Metanephros (tissue), 2 donors: ENCODE measurements around a stretch of chr2.

GRCh38 chr2:130351444-130352074, 4.3 kb upstream of the PTPN18 start:
- RAMPAGE, long total RNA = no peak

DNA sequence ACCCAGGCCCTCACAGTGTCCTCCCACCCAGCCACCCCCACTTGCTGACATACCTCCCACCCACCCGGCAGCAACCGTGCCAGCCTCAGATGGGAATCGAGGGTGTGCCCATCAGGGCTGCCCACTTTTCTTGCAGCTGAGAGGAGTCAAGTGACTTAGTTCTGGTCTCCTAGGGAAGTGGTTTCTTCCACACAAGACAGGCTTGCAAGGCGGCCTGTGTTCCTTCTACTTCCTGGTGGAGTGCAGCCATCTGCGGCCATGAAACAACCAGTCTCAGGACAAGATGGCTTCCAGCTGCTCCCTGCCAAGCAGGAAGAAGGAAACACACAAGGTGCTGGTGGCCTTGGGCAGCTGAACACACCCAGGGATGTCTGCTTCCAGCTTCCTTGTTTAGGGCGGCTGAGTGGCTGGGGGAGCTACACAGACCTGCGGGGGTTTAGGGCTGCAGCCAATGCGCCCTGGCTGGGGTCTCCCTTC, 34.6 kb downstream of the PTPN18 start:
- RAMPAGE, long total RNA = no peak

- RAMPAGE, long total RNA = no peak
Measured at GRCh38 chr2:130836157-130836656, 507 bp upstream of the ARHGEF4 start.

- RAMPAGE, long total RNA = no peak
Measured at GRCh38 chr2:130864731-130865433, 28.2 kb downstream of the ARHGEF4 start.

DNA sequence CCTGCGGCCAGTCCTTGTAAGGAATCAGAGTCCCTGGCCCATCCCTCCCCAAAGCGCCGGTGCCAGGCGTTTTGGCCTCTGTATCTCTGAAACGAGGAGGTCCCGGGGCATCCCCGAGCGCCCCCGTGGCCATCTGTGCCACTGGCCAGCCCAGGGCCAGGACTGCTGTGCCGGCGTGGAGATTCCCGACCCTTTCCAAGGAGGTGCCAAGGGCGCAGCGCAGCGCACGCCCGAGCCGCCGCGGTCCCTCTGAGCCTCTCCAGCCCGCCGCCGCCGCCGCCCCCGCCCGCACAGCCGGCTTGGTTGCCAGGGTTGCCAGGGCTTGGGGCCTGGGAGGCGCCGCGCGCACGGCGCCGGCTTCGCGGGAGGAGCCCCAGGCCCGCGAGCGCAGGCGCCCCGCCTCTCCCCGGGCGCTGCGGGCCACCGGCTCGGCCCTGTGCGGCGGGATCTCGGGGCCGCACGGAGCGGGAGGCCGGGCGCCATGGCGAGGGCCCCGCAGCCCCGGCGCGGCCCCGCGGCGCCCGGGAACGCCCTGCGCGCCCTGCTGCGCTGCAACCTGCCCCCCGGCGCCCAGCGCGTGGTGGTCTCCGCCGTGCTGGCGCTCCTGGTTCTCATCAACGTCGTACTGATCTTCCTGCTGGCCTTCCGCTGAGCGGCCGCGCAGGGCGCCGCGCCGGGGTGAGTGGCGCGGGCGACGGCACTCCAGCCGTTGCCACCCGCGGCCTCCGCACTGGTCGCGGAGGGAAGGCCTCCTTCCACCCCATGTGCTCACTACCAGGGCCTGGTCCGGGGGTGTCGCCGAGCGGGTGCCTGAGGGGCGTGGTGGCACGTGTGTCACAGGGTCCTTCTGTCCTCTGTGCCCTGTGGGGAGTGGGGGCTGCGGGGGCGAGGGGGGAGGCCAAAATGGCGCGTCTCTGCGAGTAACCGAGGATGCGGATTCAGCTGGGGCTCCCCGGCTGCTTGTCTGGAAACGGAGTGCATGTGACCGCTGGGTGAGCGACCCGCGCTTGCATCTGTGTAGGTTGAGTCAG, 58.3 kb downstream of the FAM168B start:
- RAMPAGE, long total RNA = no peak

DNA sequence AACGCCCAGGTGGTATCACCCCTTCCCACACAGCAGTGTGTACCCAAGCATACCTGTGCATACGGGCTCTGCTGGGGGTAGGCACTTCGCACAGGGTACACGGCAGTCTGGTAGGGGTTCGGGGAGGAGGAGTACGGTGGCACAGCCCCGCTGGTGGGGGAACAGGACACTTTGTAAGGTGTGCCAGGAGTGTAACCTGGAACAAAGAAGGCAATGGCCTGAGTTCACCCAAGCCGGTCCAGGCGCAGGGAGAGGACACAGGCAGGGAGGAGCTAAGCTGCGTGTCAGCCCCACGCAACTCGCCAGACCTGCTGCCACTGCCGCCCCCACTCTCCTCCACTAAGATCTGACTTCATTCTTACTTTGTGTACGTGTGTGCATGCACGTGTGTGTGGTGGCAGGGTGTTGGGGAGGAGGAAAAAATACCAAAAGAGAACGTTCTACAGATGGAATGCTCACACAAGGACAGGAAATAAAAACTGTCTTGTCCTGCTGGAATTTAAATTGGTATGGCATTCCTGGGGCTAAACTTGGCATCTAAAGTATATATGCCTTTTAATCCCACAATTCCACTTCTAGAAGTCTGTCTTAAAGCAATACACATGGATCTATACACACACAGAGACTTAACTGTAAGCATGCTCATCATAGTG, 37.6 kb downstream of the FAM168B start:
- RAMPAGE, long total RNA = no peak

- RAMPAGE, long total RNA = no peak
Measured at GRCh38 chr2:131235618-131236568, 26.6 kb downstream of the POTEE start.

DNA sequence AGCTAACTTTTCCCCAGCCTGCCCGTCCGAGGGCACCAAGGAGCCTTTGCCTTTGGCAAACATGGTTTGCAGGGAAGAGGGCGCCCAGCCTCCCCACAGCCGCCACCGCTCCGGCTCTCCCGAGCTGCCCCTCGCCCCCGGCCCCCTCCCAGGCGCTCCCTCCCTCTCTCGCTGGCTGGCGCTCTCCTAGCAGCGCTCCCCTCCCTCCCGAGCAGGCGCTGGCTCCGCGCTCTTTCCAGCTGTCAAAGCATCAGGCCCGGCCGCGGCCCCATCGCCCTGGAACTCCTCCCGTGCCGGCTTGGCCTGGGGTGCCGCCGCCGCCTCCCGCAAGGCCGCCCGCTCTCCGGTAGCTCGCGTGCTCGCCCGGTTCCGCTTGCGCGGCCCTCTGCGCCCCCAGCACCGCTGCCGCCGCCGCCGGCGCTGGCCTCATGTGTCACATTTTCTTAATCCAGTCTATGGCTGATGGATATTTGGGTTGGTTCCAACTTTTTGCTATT, 10.7 kb downstream of the RAB6D start:
- RAMPAGE, long total RNA = no peak

DNA sequence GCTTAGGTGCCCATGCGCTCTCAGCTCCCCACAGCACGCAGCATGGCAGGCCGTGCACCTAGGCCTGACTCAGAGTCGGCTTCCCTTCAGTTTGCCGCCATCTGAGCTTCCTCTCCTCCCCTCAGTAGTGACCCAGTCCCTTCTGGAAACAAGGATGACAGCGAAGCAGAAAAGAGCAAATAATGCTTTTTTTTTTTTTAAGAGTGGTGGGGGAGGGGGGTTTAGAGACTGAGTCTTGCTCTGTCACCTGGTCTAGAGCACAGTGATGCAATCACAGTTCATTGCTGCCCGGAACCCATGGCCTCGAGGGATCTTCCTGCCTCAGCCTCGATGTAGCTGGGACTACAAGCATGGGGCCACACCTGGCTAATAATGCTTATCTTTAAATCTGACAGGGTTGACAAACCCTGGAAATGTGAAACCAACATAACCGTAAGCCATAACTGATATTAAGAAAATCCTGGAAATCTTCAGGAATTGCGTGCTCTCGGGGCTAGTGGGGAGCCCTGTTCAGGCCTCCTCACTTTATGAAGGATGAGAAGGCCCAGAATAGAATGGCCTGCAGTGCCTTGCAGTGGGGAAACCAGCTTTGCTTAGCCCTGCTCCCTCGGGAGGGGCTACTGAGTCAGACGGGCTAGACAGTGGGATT, 5.7 kb downstream of the MZT2A start:
- RAMPAGE, long total RNA = no peak

DNA sequence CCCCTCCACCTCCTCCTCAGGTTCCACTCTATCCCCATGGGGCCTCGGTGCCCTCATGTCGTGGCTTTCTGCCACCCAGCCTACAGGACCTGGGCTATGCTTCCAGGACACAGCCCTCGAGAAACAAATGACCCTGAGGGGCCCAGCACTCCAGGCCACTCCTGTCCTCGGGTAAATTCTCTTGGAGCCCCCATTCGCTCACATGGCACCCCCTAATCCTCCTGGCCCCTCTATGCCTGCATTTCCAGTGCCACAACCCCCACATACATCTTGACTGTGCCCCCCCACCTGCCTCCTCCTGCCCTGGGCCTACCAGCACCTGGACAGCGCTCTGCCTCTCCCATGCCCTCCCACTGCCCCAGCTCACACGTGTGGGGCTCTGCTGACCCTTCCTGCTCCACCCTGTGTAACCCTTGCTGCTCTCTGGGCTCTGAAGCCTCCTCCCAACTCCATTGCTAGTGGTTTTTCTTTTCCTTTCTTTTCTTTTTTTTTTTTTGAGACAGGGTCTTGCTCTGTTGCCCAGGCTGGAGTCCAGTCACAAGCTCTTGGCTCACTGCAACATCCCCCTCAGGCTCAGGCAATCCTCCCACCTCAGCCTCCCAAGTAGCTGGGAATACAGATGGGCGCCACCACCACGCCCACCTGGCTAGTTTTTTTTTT, 3.3 kb downstream of the MZT2A start:
- RAMPAGE, long total RNA = no peak

- RAMPAGE, long total RNA = no peak
Measured at GRCh38 chr2:131518329-131519002, 9.2 kb upstream of the CCDC74A start.

DNA sequence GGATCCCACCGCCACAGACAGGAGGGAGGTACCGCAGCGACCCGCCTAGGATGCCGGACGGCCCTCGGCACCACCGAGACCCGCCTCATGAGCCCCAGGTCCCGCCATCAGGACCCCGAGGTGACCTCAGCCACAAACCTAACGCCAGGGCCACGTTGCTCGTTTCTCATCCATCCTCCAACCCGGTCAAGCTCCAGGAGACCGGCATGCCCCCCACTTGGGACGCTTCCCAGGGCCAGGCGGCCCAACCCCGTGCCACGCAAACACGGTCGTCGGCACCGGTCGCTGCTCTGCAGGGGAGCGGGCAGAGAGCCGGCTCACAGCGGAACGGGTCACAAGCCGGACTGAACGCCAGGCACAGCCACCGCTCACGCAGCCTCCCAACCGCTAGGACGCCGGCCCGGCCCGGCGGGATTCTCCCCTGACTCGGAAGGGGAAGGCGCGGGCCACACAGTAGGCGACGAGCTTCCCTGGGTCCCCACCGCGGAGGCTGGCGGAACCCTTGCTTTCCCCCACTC, 95.3 kb upstream of the ANKRD30BL start:
- RAMPAGE, long total RNA = no peak

DNA sequence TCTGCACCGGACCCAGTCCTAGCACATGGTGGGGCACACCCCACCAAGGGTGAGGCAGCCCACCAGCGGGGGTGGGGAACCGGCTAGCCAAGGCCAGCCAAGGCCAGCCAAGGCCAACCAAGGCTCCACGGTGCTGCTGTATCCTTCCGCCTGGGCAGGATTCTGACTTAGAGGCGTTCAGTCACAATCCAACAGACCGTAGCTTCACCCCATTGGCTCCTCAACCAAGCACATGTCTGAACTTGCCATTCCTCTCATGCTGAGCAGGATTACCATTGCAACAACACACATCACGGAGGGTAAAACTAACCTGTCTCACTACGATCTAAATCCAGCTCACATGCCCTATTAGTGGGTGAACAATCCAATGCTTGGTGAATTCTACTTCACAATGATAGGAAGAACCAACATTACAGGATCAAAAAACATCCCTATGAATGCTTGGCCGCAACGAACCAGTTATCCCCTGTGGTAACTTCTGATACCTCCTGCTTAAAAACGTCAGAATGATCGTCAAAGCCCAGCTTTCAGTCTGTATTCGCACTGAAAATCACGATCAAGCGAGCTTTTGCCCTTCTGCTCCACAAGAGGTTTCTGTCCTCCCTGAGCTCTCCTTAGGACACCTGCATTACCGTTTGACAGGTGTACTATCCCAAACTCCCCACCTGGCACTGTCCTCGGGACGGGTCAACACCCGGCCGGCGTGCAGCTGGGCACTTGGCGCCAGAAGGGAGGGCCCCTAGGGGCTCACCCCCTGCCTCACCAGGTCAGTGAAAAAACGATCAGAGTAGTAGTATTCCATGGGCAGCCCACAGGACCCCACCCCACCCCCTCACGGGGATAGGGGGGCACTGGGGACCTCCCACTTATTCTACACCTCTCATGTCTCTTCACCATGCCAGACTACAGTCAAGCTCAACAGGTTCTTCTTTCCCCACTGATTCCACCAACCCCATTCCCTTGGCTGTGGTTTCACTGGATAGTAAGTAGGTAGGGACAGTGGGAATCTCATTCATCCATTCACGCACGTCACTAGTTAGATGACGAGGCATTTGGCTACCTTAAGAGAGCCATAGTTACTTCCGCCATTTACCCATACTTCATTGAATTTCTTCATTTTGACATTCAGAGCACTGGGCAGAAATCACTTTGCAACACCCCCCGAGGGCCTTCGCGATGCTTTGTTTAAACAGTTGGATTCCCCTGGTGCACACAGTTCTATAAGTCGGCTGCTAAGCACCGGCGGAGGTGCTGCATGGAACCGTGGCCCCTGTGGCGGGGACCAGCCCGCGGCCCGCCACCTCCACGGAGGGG, 117.5 kb upstream of the ANKRD30BL start:
- RAMPAGE, long total RNA = no peak

DNA sequence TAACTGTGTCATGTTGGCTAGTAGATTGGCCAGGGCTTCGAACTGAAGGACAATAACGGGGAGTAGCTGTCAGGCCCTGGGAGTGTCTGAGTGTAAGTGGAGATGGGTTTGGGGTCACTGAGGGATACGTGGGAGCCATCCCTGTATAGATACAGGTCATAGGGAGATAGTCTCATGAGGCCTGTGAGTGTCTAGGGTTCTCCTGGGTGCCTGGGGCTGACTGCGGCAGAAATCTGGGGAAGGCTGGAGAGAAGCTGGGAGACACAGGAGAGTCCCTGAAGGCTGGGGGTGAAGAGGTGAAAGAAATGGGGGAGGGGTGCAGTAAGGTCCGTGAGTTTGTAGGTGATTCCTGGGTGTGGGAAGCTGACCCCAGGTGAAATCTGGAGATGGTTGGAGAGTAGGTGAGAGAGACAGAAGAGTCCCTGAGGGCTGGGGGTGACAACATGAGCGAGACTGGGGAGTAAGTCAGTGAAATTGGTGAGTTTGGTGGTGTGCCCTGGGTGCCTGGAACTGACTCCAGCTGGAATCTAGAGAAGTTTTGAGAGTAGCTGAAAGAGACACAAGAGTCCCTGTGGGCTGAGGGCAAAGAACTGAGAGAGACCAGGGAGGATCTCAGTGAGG, 124.7 kb upstream of the ANKRD30BL start:
- RAMPAGE, long total RNA = no peak

DNA sequence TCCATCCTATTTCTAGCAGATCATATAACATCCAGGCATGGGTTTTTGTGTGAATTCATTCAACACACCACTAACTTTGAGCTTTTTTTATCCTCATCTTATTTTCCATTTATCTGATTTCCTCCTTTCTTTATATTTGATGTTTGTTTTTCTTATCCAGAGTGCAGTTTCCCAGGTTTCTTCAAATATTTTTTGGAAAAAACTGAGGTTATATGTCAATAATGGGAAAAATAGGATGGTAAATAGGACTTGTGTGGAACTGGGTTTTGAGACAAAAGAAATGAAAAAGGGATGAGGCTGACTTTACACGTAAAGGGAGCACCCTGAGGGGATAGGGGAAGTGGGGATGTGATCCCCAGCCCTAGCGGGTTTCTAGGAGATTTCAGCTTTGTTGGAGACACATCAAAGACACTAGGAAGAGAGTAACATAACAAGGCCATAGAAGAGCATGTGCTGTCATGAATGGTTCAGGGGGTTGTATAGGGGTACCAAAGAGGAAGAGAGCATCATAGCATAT, 78.1 kb downstream of the GPR39 start:
- RAMPAGE, long total RNA = no peak

- RAMPAGE, long total RNA = no peak
Measured at GRCh38 chr2:132645124-132645606, 24.8 kb downstream of the LYPD1 start.

GRCh38 chr2:132734107-132734545, 64.1 kb upstream of the LYPD1 start:
- RAMPAGE, long total RNA = no peak

DNA sequence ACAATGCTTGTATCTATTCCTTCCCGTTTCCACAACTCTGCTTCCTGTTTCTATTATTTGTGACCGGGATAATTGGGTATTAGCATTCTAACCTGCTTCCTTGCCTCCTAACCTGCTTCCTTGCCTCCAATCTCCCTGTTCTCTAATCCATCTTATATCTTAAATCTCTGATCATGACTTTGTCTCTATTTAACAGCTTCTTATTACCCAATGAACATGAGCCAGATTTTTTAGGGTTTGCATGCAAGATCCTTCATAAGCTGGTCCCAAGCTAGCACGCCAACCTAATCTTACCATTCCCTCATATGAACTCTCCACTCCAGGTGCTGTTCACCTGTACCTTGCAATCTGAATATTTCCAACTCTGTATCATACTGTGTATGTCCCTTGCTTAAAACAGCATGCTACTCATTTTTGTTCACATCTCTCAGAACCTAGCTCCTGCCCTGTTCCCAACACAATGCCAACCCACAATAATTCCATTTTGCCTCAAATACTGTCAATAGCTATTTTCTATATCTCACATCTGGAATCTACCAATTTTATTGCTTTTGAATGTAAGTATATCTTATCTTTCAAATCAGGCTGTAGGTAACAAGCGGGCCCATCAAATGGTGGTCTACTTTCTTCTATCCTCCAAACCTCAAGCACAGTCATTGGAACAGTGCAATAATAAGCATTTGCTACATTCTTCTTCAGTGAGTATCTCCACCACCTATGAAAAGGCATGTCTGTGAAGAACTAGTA, 411.5 kb downstream of the NCKAP5 start:
- RAMPAGE, long total RNA = no peak

GRCh38 chr2:133469671-133470200, 98.5 kb downstream of the NCKAP5 start:
- RAMPAGE, long total RNA = no peak

- RAMPAGE, long total RNA = no peak
Measured at GRCh38 chr2:133489811-133490497, 78.3 kb downstream of the NCKAP5 start.